Right cardiac atrium (tissue), 1 donor: ENCODE data around the gene DCP2.

DNA sequence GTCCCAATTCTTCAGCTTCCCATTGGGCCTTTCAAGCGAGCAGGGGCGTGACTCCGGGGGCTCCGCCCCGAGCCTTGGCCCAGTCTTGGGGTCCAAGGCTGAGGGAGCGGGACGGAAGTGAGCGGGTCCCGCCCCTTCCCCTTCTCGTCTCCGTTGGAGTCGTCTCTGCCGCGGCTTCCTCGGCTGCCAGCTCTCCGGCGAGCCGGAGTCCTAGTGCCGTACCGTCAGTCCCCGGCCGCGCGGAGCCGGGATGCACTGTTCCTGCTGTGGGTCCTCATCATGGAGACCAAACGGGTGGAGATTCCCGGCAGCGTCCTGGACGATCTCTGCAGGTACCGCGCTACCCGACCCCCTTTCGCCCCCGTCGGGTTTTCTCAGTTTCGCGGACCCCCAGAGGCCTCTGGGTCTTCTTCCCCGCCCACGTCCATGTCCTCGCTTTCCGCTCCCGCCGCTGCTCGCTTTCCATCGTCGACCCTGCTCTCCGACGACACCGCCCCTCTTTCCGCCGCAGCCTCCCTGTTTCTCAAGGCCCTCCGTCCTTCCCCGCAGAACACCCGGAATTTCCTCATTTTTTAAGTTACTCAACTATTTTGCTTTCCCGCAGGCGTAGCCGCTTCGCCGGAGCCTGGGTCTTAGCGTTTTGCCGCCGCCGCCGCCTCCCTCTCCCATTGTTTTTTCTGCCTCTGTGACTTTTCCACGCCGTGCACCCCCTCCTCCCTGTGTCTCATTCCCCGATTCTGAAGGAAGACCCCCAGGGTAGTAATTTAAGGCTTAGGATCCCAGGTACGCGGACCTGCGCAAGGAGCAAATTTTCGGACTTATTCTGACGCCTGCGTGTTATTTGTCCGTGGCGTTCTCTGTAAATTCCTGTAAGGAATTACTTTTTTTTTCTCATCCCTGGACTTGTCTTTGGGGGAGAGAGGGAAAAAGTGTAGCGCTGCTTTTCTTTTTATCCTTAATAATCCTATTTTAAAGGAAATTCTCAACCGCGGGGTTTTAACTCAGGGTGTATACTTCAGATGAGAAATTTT is at the start of gene DCP2:
DCP2 (plus strand) TSS at position 144 of the 1,031 bp plus-strand sequence.
- PRO-cap = bidirectional peak, plus-strand start at position 82 of the sequence, minus-strand start outside the sequence

GRCh38 chr5:113022351-113023233 is 46.0 kb downstream of the DCP2 start:
- PRO-cap = no peak

GRCh38 chr5:113140830-113141663 is 164.4 kb downstream of the DCP2 start:
- PRO-cap = unidirectional peak, minus-strand start at chr5:113141006

DNA sequence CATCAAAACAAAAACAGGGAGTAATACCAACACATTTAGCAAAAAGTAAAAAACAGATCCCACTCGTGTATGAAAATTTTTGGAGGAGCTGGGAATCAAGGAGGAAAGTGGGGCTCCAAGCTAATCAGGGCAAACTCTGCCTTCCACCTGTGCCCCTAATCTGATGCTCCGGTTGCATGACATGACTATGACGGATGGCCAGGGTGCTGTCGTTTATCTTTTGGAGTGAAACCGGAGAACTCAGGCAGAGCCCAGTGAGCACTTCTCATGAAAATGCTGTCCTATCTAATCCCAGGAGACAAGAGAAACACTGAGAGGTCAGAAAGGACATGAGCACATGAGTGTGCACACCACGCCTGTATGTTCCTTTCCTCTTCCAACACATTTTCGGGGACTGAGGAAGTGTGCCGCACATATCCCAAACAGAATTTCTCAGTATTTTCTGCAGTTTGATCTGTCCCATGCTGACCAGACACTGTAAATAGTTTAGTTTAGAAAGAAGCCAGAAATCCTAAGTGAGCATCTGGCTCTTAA is 217.2 kb downstream of the TSSK1B start:
- PRO-cap = no peak

GRCh38 chr5:113218196-113218507 is 216.6 kb downstream of the TSSK1B start:
- PRO-cap = no peak

DNA sequence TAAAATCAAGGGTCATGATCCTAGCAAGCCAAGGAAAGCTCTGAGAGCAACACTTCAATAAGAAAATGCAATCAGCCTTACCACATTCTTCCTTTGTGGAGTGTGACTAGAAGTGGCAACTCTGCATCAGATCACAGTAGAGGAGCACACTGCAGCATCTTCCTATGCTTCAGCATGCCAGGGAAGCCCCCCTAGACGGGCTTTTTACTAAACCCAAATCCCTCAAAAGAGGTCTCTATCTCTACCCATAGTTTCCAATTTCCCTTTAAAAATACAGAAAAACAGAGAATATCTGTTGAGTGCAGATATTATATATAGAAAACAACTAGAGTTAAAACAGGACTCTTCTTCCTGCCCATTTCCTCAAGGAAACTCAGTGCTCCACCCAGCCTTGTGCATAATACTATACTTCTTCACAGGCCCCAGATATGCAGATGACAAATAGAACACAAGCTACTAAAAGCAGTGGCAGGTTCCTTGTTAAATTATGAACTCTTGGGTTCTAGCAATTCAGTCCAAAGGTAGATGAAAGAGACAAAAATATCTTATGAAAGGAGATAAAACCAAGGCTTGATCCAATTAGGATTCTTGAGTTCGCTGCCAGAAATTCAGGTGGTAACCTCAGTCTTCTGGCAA is 200.3 kb downstream of the TSSK1B start:
- PRO-cap = no peak

DNA sequence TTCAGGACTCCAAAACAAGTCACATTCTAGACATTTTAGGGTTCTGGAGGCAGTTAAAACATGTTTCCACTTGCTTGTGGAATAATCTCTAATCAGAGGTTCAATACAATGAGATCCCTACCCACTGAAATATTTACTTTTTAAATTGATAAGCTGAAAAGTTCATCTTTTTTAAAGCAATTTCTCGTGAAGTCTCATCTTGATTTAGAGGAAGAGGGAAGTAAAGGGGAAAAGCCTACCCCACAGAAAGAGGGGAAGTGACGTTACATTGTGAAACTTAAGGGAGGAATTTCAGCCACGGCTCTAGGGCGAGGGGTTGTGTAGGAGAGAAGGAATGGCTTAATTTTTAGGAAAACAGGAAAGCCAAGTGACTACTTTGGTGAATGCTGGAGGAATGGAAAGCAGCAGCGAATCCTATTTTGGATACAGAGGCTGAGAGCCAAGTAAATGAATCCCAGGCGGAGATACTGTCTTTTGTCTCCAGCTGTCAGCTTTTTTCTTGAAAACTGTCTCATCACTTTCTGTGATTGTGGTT is 188.6 kb downstream of the TSSK1B start:
- PRO-cap = no peak

GRCh38 chr5:114185257-114185680 is 176.6 kb upstream of the KCNN2 start:
- PRO-cap = unidirectional peak, plus-strand start at chr5:114185496

GRCh38 chr5:115171052-115171659 is 1.4 kb upstream of the TRIM36 start:
- PRO-cap = no peak

- PRO-cap = no peak
Measured at GRCh38 chr5:115208483-115209663, 39.2 kb upstream of the TRIM36 start.

- PRO-cap = no peak
Measured at GRCh38 chr5:115557353-115558469, 13.1 kb upstream of the FEM1C start.

GRCh38 chr5:115639445-115639804 is 13.6 kb upstream of the TMED7 start:
- PRO-cap = no peak

GRCh38 chr5:115735016-115735580 is 81.4 kb downstream of the CDO1 start:
- PRO-cap = no peak

- PRO-cap = no peak
Measured at GRCh38 chr5:116525565-116526256, 48.9 kb downstream of the SEMA6A start.

DNA sequence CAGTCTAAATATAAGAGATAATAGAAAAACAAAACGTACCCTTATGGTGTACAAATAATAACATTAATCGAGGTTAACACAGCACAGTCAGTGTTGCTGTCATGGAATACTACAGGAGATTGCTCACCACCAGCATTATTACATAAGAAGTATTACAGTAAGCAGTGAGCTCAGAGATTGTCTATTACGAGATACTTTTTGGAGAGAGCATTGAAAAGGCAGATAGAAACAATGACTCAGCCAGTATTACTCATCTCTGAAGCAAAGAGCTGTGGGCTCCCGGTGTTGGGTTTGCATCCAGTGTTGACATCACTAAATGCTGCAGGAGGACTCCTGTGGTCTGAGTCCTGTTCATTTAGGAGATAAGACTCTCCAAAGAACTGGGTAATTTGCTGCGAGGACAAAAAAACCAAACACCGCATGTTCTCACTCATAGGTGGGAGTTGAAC is 191.9 kb upstream of the SEMA6A start:
- PRO-cap = no peak

DNA sequence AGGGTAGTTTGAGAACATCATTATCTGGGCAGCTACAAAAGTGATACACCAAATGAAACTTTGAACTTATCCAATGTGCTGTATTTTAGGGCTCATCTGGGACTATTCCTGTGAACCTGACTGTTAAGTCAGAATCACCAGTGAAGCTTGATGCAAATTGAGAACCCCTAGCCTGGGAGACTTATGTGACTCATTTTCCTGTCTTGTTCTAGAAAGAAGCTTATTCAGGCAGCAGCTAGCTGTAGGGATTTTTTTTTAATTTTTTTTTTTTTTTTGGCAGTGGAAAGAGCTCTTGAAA is 81.1 kb upstream of the TNFAIP8 start:
- PRO-cap = no peak

DNA sequence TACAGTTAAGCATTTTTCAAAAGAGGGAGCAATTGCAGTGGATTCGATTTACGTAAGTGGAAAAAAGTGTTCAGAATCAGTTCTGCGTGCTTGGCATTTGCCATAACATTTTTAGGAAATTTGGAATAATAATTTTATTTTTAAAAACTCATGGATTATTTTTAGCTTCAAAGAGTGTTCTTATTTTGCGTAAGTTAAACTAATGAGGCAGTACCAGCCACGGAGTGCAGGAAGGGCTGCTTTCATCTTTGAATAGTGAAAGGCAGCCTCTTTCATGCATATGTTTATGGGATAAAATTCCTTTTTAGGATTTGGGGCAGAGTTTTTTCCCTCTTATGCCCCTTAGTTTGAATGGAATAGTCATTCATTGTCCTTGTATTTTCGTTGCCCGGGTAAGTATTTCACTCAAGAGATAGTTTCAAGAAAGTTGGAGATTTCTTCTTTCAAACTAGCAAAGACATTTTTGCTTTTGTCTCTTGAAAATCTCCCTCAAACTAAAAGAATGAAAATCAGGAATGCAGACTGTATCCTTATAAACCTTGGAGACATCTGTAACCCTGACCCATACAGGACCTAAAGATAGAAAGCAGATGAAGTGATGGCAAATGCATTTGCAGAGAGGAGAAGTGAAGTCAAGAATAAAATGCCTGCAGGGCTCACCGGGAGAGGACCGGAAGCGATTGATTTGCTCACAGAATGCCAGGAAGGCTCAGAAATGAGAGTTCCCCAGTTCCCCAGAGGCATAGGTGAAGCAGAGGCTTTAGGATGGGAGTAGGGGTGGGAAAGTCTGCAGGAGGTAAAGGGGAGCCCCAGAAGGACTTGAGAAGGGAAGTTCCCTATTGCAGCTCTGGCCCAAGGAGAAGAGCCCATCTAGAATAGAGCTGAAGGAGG is 64.2 kb upstream of the TNFAIP8 start:
- PRO-cap = no peak

- PRO-cap = no peak
Measured at GRCh38 chr5:119323030-119323525, 32.7 kb upstream of the TNFAIP8 start.

GRCh38 chr5:119343644-119344894 is 11.8 kb upstream of the TNFAIP8 start:
- PRO-cap = no peak

- PRO-cap = no peak
Measured at GRCh38 chr5:120257963-120258526, 206.1 kb upstream of the PRR16 start.